Caco-2 (cell line): ENCODE data around the genes EPHX1 and H3-3A.

DNA sequence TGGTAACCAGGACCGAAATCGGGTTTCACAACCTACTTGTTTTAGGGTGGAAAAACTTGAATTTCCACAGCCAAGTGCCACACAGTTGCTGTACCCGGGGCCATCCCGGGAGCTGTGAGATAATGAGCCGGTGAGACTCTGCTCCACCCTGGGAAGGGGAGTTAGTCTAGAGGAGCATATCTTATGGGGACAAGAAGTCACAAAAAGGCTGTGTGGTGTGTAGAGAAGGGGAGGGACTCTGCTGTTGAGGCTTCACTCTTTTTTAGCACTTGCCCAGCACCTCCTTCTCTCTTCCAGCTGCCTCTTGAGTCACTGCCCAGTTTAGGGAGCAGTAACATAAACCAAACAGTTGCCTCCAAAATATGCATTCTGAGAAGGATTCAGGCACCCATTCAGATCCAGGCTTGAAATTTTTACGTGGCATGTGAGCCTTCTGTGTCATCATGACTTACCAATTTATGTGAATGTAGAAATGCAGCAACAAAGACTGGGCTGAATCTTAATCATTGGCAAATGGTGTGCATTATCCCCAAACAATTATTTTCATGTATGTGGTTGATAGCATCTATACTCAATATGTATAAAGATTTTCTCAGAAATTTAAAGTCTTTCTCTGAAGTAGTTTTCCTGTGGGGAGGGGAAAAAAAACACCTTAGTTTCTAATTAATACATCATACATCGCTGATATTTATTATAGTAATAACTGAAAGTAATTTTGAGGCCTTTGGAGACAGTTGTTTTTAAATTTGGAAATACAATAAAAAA lies 850 bp upstream of the WDR26 start:
- PRO-cap = no peak
- RRBS = no CpG with 5 or more reads among the region's 7 CpGs

GRCh38 chr1:224512592-224513180 lies 78.1 kb upstream of the WDR26 start:
- PRO-cap = no peak
- RRBS = no CpG with 5 or more reads among the region's 5 CpGs

DNA sequence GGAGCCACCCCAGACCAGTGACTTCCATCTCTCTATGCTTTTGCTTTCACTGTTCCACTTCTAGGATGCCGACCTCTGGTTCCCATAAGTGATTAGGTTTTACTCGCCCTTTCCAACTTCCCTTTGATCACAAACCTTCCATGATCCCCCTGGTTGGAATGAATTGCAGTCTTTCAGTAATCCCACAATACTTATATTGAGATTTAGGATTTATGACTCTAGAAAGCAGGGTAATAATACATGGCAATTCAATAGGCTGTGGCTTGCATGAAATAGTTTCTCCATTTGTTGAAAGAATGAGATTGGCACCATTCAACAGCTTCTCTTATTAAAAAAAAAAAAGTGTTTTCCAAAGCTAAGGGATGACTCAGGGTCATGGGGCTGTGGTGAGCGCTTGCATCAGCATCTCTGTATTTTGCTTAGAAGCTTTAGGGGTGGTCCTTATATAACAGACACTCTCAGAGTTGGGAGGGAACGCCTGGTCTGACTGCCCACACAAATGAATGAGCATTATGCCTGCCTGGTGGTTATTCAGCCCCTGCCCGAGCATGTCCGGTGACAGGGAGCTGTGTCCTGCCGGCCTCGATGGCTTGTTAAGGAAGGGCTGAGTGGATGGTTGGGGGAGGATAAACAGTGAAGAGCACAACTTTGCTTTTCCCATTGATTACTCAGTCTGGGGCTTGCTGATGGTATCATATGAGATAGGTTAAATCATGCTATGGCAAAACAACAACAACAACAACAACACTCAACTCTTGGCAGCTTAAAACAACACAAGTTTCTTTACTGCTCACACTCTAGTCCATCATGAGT lies 110.6 kb downstream of the CNIH3 start:
- PRO-cap = no peak
- RRBS = no CpG with 5 or more reads among the region's 8 CpGs

GRCh38 chr1:225411807-225412398 lies 15.9 kb downstream of the LBR start:
- PRO-cap = no peak
- RRBS = no CpG with 5 or more reads among the region's 12 CpGs

GRCh38 chr1:225412698-225413506 lies 14.9 kb downstream of the LBR start:
- PRO-cap = no peak
- RRBS = no CpG with 5 or more reads among the region's 12 CpGs

- PRO-cap = bidirectional peak, plus-strand start at chr1:225428677, minus-strand start at chr1:225428651; bidirectional peak, plus-strand start at chr1:225428936, minus-strand start at chr1:225428851
- RRBS = no CpG with 5 or more reads among the region's 33 CpGs
These were observed 823 bp upstream of the LBR start for GRCh38 chr1:225428505-225429217.

GRCh38 chr1:225473079-225473752 lies 45.4 kb upstream of the LBR start:
- PRO-cap = no peak
- RRBS = no CpG with 5 or more reads among the region's 19 CpGs

GRCh38 chr1:225554829-225555238 lies 98.1 kb downstream of the ENAH start:
- PRO-cap = no peak
- RRBS = no CpG with 5 or more reads among the region's 3 CpGs

DNA sequence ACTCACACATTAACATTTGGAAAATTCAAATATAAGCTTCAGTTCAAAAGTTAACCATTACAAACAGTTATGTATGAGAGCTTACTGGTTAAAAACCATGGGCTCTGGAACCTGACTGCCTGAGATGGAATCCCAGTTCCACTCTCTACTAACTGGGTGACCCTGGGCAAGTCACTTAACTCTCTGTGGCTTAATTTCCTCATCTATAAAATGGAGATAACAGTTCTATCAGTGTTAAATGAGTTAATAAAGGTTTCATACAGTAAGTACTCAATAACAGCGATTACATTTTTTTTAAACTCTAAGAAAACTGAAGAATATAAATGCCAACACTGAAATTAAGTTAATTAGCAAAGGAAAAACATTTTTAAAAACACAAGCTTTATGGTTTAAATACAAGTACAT lies 12.4 kb downstream of the ENAH start:
- PRO-cap = no peak
- RRBS = no CpG with 5 or more reads among the region's 1 CpG

- PRO-cap = no peak
- RRBS = no CpG with 5 or more reads among the region's 3 CpGs
These were observed 38.3 kb upstream of the ENAH start for GRCh38 chr1:225691208-225691717.

- PRO-cap = bidirectional peak, plus-strand start at chr1:225778364, minus-strand start at chr1:225778279
- RRBS = no CpG with 5 or more reads among the region's 21 CpGs
These were observed 542 bp downstream of the SRP9 start for GRCh38 chr1:225777974-225778761.

- PRO-cap = bidirectional peak, plus-strand start at chr1:225810095, minus-strand start at chr1:225809941; bidirectional peak, plus-strand start at chr1:225810427, minus-strand start at chr1:225810350
- RRBS = 2% methylated on average over 20 of the region's 86 CpGs
These were observed at the start of gene EPHX1 for GRCh38 chr1:225809833-225810706. Gene EPHX1 (plus strand): TSS chr1:225810124.

DNA sequence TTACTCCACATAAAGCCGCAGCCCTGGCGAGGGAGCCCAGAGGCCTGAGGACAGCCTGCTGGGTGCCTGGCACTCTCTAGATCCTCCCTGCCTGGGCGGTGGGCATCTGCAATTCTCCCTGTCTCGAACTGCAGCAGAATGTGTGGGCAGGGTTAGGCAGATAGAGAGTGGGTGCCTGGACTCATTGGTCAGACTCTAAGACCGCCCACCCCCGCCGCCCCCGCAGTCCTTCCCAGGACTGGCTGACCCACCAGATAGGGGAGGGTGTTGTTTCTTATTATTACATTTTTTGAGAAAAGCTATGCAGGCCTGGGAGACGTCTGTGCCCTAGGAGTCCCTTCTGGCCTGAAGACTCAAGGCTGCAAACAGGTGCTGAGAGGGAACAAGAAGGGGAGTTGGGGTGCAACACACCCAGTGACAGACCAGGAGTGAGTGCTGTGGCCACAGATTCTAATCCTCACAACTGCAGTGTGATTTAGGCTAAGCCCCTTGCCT lies 14.1 kb downstream of the EPHX1 start:
- PRO-cap = no peak
- RRBS = no CpG with 5 or more reads among the region's 9 CpGs

GRCh38 chr1:225846006-225847197 lies 35.8 kb downstream of the TMEM63A start:
- PRO-cap = no peak
- RRBS = 98% methylated on average over 3 of the region's 21 CpGs

DNA sequence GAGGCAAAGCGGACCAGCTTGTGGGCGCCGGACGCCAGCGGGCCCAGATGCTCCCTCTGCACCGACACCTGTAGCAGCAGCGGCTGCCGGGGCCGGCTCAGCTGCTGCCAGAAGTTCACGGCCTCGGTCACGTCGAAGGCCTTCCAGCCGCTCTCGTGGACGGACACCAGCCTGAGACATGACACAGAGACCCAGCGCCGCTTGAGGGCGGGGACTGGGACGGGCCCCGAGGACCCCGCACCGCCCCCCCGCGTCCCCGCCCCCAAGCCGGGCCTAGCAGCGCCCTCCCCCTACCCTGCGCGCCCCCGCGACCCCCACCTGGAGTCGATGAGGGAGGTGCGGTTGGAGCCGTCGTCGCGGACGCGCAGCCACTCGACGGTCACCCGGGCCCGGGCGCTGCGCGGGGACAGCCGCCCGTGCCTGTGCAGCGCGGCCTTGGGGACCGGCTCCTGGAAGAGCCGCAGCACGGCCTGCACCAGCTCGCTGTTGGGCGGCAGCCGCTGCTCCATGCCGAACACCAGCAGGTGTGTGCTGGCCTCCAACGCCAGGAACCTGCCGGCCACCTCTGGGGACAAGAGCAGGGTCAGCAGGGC lies 1.4 kb downstream of the LEFTY1 start:
- PRO-cap = no peak
- RRBS = 95% methylated on average over 6 of the region's 60 CpGs

GRCh38 chr1:225890754-225891130 lies 1.8 kb upstream of the LEFTY1 start:
- PRO-cap = no peak
- RRBS = no CpG with 5 or more reads among the region's 1 CpG

DNA sequence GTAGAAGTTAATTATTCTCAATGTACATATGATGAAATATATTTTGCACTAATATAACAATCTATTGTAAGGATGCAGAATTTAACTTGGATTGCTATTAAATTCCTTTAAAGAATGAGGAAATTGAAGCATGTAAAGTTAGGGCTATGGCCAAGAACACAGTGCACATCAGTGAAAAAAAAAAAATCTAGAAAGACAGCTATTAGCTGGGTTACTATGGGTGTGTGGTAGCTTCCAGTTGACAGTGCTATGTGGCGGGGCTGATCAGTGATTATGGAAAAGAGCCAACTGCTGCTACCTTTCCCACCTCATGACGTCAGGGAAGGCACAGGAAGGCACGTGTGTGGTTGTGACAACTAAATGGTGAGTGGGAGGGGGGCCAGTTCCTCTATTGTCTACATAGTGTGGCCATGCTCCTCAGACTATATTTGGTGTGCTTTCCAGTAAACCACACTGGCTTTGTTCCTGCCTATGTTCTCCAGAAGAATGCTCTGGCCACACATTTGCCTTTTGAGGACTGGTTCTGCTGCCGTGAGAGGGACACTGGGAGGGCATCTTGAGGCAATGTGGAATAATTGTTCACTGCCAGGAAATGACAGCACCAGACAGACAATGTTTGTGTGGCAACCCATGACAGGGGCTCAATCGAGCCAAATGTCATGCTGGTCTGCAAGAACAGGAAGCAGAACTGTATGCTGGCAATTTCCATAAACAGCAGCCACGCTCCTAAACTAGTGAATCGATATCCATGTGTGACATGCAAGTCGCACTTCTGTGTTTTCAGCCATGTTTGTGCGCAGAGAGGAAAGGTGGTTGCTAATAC lies 2.9 kb upstream of the SDE2 start:
- PRO-cap = no peak
- RRBS = no CpG with 5 or more reads among the region's 9 CpGs

DNA sequence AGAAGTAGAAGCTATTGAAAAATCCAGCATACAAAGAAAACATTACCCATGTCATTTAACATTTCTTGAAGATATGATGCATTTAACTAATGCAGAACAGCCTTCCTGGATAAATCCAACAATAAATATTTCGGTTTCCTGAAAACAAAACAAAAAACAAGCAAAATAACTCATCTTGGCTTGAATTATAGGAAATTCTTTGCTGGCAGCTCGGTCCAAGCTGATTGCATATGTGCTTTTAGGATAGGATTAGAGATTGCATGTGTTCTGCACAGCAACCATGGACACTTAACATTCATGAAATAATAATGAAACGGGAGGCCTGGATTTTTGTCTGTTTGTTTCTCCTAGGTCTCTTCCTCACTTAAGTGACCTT lies 1.6 kb upstream of the H3-3A start:
- PRO-cap = no peak
- RRBS = no CpG with 5 or more reads among the region's 3 CpGs

GRCh38 chr1:226062595-226062918 lies at the start of gene H3-3A:
Gene H3-3A (plus strand): TSS chr1:226062716.
- PRO-cap = bidirectional peak, plus-strand start at chr1:226062725, minus-strand start at chr1:226062493
- RRBS = no CpG with 5 or more reads among the region's 40 CpGs

- PRO-cap = no peak
- RRBS = no CpG with 5 or more reads among the region's 3 CpGs
These were observed 21.9 kb downstream of the ACBD3 start for GRCh38 chr1:226164619-226165138.